ENCODE measurements around a stretch of chr10.

- RAMPAGE, total RNA, result no peak
These were observed 45.9 kb downstream of the CREM start for GRCh38 chr10:35172525-35173052.

DNA sequence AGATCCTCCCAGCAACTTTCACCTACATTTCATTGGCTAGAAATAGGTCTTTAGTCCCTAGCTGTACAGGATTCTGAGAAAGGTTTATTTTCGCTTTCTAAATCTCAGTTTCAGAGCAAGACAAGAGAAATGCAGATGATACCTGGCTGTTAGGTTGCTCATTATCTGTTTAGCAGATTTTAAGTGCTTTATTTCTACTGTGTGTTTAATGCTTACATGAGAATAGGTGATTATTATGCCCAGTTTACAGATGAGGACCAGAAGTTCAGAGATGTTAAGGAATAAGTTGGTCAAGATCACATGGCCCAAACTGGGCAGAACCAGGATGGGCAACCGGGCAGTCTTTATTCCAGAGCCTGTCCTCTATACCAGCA, 82.1 kb downstream of the CREM start:
- RAMPAGE, total RNA, result no peak

DNA sequence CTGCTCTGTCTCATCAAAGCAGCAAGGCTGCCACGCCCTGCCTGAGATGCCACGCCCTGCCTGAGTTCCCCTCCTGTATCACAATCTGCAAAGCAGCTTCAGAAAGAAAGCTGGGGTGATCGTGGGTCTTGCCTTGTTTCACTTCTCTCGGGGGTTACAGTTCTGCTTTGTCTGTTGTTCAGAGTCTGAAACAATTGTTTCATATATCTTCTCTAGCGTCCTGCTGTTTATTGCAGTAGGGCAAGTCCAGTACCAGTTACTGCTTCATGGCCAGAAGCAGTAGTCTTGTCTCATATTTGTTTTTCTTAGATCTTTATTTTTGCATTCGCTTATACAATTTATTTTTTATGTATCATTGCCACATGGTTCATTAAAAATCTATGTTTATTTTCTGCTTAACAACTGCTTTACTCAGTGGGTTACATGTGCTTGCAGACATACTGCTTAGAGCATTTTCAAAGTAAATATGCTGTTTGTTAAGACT, 36.0 kb upstream of the CCNY start:
- RAMPAGE, total RNA, result no peak

DNA sequence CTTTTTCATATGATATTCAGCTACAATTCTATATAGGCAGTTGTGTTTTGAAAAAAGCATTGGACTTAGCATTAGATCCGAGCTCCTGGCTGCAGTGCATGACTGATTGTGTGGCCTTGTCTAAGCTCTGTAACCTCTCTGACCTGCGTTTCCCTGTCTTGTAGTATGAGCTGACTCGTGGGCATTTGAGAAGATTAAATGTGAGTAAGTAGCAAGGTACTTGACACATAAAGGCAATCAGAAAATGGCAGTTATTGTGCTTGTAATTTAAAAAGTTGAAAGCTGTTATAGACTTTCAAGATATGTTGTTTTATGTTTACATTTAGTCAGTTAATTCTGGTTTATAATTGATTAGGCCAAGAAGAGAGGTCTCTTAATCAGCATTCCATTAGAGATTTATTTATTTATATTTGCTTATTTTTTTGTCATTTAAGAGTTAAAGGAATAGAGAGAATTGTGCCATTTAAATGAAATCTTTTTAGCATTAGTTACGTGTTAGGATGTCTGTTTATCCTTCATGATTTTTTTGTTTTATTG, 86.1 kb downstream of the CCNY start:
- RAMPAGE, total RNA, result no peak

DNA sequence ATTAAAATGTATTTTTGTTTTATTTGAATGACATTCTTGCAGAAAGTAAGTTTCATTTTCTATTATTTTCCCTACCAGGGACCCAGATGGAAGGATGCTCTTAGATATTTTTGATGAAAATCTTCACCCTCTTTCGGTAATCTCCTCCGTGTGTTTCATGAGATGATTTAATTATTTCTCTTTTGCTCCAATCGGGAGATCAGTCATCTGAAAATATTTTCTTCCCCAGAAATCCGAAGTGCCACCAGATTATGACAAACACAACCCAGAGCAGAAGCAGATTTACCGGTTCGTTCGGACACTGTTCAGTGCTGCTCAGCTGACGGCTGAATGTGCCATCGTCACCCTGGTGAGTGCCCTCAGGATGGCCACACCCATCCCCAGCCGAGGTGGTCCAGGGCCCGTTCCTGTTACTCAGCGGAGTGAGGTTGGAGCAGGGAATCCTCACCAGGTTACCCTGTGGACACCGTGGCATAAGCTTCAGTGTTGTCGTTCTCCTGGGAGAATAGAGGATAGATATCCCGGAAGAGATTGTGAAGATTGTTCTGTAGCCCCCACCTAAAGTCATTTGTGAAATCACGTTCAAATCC, 75.2 kb upstream of the GJD4 start:
- RAMPAGE, total RNA, result no peak

DNA sequence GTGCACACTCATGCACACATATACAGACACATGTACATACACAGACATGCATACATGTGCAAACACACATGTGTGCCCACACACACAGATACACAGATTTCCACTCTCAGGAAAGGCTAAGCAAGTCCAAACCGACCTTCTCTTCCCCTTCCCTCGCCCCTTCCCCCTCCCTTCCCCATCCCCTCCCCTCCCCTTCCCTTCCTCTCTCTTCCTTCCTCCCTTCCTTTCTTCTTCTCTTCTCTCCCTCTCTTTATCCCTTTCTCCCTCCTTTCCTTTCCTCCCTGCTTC, 296.7 kb downstream of the ZNF248 start:
- RAMPAGE, total RNA, result no peak

GRCh38 chr10:37820707-37821091, 36.7 kb downstream of the ZNF248 start:
- RAMPAGE, total RNA, result no peak

DNA sequence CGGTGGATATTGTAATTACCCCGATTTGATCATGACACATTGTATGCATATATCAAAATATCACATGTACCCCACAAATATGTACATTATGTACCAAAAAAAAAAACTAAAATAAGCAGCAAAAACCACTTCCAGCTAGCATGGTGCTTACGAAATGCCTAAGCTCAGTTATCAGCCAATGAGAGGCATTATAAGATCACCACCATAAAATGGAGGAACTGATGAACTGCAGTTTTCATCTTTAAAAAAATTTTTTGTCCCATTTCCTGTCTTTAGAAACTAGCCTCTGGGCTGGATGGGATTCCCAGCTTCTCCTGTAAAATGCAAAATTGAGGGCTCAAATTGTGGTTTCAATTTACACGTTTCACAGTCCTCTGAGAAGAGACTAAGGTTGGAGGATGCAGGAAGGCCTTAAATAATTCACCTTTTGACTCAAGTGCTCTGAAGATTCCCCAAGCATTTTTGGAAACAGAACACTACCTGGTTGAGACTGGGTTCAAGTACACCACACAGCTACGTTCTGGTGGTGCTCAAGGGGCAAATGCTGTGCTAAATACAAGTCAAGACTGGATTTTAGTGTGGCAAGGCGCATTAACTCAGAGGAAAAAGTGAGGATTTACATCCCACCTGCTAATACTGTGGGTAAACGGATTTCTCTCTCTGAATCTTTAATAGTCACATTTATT, 1.0 kb downstream of the ZNF25 start:
- RAMPAGE, total RNA, result no peak

- RAMPAGE, total RNA, result no peak
These were observed 22.4 kb downstream of the ZNF33A start for GRCh38 chr10:38032861-38033277.

- RAMPAGE, total RNA, result no peak
These were observed 35.4 kb upstream of the ZNF37A start for GRCh38 chr10:38058703-38059250.

- RAMPAGE, total RNA, result no peak
These were observed 11.9 kb downstream of the ZNF37A start for GRCh38 chr10:38105873-38106529.

- RAMPAGE, total RNA, result no peak
These were observed 63.1 kb downstream of the ZNF37A start for GRCh38 chr10:38157100-38157718.

- RAMPAGE, total RNA, result no peak
These were observed 892.1 kb downstream of the ZNF37A start for GRCh38 chr10:38986260-38986566.

- RAMPAGE, total RNA, result no peak
These were observed 270.6 kb downstream of the ZNF33B start for GRCh38 chr10:42367549-42368434.

DNA sequence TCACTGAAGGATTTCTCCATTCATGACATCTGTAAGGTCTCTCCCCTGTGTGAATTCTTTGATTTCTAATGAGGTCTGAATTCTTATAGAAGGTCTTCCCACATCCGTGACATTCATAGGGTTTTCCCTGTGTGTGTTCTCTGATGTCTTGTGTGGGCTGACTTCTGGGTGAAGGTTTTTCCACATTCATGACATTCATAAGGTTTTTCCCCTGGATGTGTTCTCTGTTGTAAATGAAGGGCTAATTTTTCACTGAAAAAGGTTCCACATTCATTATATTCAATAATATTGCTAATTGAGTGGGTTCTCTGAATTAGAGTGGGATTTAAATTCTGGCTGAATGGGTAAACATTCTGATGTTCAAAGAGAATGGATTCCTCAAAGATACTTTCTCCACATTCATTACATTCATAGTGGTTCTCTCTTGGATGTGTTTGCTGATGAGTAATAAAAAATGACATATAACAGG, 118.0 kb downstream of the ZNF33B start:
- RAMPAGE, total RNA, result no peak

DNA sequence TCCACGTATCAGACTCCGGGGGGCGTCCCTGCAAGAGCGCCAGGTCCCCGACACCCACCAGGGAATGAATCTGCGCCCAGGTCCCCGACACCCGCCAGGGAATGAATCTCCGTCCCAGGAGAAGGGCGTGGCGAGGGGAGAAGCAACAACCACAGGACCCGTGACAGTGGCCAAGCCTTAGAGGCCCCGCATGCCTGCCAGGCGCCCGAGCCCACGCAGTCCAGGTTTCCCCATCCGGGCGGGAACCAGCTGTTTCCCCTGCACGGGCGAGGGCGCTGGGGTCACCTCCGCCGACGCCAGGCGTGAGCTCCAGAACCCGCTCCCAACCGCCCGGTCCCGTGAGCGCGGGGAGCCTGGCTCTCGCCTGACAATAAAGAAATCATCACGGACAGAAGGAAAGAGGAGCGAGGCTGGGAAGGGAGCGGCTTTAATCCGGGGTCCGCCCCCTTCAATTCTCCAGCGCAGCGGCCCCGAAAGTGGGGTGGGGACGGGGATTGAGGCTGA, 29.0 kb upstream of the BMS1 start:
- RAMPAGE, total RNA, result no peak

DNA sequence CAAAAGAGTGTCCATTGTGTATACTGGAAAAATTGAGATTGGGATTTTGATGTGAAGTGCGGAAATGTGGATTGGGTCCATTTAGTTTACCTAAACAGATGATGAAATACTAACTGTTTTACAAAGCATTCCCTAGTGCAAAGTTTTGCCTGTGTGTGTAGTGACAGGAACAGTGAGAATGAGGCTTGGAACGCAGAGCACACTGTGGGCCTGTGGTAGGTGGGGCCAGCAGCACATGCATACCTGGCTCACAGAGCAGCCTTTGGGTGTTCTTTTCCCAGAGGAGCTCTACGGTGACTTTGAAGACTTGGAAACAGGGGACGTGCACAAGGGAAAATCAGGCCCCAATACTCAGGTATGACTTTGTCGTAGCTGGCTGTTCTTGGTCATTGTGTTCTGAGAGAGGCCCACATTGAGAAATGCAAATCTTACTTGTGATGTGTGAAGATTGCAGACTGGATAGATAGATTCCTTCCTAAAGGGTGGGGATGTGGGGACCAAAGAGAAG, 33.8 kb downstream of the BMS1 start:
- RAMPAGE, total RNA, result no peak

DNA sequence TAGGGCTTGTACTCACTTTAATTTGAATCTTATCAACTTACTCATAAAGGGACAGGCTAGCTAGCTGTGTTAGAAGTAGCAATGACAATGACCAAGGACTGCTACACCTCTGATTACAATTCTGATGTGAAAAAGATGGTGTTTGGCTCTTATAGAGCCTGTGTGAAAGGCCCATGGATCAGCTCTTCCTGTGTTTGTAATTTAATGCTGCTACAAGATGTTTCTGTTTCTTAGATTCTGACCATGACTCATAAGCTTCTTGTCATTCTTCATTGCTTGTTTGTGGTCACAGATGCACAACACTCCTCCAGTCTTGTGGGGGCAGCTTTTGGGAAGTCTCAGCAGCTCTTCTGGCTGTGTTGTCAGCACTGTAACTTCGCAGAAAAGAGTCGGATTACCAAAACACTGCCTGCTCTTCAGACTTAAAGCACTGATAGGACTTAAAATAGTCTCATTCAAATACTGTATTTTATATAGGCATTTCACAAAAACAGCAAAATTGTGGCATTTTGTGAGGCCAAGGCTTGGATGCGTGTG, 9.0 kb upstream of the CSGALNACT2 start:
- RAMPAGE, total RNA, result no peak

DNA sequence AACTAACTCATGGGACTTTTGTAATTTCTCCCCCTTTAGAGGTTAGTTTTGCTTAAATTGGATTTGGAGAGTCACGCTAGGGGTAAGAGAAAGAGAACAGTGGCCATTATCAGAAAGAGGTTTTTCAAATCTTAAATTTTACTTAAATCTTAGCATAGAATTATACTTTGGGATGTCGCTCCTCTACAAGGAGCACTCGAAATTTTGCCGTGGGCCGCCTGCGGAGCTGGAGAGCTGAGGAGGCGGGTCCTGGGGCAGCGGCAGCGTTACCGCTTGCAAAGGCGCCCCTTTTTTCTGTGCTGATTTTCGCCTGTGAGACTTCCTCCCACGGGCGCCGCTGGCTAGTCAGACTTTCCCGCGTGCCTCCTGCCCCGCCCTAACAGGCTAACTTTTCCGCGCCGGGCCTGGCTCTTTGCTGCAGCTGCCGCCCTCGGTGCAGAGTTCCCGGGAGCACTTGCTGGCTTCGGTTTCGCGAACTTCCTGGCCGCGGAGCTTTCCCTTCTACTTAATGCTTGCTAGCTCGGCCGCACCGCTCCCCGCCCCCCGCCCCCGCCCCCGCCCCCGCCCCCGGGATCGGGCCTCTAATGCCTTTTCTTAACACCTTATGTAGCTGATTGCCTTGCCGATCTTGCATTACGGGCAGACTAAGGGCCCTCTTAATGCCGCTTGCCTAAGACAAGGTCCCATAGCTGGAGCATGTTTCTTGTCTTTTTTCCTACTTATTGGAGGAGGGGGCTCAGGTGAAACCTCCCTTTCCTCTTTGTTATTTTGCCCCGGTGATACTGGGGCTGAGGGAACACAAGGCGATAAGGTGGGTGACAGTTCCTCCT, 37.9 kb upstream of the RASGEF1A start:
- RAMPAGE, total RNA, result no peak

- RAMPAGE, total RNA, result no peak
These were observed 48.6 kb upstream of the FXYD4 start for GRCh38 chr10:43322724-43323340.

Data from foreskin keratinocyte (primary cell).